ENCODE measurements around the genes MTCL1 and RAB31.

GRCh38 chr18:8613559-8614157 is 4.4 kb downstream of the RAB12 start:
- PRO-cap = no peak

GRCh38 chr18:8704909-8705852 is at the start of gene MTCL1:
Gene MTCL1 (plus strand): TSS chr18:8705556.
- PRO-cap = bidirectional peak, plus-strand start at chr18:8705556, minus-strand start at chr18:8705091

- PRO-cap = no peak
These were observed 757 bp downstream of the MTCL1 start for GRCh38 chr18:8705853-8706773.

- PRO-cap = no peak
These were observed 188.6 kb upstream of the NDUFV2 start for GRCh38 chr18:8913733-8914553.

GRCh38 chr18:9008831-9009414 is 93.6 kb upstream of the NDUFV2 start:
- PRO-cap = no peak

DNA sequence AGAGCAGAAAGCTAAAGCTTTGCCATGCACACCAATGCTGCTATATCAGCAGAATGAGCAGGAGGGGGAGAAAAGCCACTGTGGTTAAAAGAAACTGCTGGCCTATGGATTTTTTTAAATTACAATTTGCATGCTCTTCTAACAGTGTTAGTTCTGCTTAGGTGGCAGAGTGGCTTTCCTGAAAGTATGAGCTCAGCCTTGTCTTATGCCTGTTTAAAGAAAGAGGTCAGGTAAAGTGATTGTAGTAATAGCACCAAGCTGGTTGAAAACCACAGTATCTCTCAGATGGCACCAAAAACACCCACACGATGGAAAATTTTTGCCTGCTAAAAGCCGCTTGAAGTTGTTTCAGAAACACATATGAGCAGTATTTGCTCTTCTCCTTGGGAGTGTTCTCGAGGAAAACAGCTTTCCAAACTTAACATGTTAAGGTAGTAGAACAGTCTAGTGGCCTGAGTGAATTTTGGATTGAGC is 19.7 kb upstream of the NDUFV2 start:
- PRO-cap = no peak

- PRO-cap = no peak
These were observed 15.9 kb downstream of the NDUFV2 start for GRCh38 chr18:9118311-9118875.

GRCh38 chr18:9157818-9158122 is 21.2 kb downstream of the ANKRD12 start:
- PRO-cap = no peak

DNA sequence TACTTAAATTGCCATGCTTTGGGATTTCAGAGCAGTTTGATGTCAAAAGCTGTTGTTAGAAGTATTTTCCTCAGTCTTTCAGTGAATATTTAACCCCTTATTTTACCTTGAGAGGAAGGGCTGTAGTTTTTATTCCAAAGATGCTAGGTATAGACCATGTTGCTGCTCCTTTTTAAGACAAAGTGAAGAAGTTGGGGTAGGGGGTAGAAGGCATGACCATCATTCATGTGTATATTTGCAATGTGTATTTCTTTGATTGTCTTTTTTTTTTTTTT is 49.8 kb downstream of the ANKRD12 start:
- PRO-cap = no peak

DNA sequence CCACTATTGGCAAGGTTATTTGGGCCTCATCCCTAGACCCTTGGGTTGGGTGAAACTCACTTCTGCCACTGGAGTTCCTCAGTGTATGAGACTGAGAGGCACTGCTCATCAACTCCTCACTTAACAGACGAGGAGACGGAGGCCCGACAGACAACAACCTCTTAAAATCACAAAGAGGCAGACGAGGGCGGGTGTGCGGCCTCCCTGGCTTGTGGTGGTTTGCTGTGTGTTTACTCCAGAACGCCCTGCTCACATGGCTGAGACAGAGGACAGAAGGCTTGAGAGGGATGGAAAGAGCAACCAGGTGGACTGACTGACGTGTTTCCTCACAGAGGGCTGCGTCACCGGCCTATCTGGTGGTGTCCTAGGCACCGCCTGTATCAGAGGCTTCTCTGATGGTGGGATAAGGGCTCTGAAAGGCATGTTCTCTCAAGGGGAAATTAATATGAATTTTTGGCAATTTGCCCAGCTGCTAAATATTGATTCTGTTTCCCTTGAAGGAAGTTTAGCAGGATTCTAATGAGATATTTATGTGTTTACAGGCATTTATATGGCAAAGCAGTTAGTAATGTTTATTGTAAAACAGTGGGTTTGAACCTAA is 47.0 kb upstream of the RALBP1 start:
- PRO-cap = no peak

GRCh38 chr18:9657882-9658736 is 43.8 kb upstream of the PPP4R1 start:
- PRO-cap = no peak

GRCh38 chr18:9659853-9660169 is 45.5 kb upstream of the PPP4R1 start:
- PRO-cap = no peak

- PRO-cap = bidirectional peak, plus-strand start at chr18:9708303, minus-strand start at chr18:9708163
These were observed at the start of gene RAB31 for GRCh38 chr18:9707855-9708543. Gene RAB31 (plus strand): TSS chr18:9708301.

- PRO-cap = no peak
These were observed 22.5 kb downstream of the RAB31 start for GRCh38 chr18:9730559-9731103.

DNA sequence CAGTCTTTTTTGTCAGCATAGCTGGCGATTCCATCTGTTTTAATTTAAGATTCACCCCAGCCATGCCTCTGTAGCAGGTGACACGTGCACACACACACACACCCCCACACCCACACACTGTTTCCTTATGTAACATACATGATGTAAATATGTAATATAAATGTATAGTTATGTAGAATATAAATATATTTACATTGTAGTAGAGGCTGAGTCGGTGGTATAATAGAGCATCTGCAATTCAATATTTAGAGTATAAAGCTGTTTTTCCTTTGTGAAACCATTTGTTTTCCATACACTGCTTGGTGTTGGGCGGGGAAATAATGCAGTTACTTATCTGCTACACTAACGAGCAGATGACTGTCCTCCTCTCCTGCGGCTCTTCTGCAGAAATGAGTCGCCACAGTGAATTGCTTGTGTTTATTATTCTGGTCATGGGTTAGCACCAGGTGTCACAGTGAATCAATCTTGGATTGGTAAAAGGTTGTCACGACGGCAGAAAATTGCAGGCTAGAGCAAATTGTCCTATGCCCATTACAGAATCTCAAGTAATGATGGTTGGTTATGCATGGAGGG is 29.2 kb downstream of the RAB31 start:
- PRO-cap = no peak

- PRO-cap = no peak
These were observed 138.3 kb downstream of the VAPA start for GRCh38 chr18:10052084-10052639.

DNA sequence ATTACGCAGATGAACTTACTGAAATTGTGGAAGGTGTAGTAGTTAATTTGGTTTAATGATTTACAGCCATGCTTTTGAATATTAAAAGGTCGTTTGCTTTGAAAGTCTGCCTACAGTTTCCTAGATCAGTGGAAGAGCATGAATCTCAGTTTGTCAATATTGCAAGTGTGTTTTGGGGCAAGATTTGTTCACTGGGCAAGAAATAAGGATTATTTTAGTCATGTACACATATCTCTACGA is 164.4 kb downstream of the VAPA start:
- PRO-cap = unidirectional peak, plus-strand start at position 109 of the sequence

- PRO-cap = no peak
These were observed 2.7 kb downstream of the NAPG start for GRCh38 chr18:10528442-10529045.

DNA sequence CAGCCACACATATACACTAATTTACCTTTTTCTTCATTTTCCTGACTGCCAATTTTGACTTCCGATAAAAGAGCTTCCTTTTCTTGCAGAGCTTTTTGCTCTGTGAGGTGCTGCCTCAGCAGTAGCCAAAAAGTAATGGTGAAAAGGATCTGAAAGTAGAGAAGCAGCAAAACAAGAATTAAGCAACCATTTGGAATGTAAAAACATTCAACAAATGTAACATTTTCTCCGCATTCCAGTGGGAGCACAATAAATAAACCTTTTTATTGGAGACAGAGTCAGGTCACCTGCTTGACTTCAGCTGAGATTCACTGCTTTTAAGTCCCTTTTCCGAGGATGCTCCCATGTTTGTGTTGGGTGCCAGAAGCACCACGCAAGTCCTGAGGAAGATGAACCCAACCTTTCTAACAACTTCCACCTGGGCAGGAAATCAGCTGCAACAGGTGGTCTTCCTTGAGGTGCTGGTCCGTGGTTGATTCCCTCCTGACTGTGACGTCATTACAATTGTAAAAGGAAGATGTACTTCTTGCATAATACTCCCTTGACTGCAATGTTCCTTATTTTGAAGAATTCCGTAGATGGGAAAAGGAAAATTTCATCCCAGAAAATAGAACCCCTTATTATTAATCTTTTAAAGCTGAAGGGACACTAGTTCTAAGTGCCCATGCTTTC is 265.5 kb downstream of the NAPG start:
- PRO-cap = no peak

DNA sequence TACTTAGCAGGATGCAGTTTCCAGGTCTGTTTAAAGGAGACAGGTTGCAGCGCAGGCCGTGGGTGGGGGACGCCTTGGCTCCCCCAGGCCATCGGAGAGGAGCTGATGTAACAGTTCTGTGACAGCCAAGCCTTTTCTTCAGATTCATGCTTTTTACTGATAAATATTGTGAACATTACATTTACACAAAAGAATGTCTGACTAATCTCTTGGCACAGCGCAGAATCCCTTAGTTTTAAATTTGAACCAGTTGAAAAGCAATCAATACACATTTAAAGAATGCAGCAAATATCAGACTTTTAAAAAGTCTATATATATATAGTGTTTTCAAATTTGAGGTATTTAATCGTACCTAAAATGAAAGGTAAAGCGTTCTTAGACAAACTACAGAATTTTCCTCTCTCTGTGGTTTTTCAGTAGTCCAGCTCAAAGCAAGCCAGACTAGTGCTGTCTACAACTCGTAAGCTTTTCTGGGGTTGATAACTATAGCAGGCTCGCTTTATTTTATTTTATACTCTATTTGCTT is 222.0 kb downstream of the PIEZO2 start:
- PRO-cap = unidirectional peak, minus-strand start at position 138 of the sequence